Sciatic nerve (tissue), 1 donor: ENCODE results near the genes CST5 and DEFB123.

DNA sequence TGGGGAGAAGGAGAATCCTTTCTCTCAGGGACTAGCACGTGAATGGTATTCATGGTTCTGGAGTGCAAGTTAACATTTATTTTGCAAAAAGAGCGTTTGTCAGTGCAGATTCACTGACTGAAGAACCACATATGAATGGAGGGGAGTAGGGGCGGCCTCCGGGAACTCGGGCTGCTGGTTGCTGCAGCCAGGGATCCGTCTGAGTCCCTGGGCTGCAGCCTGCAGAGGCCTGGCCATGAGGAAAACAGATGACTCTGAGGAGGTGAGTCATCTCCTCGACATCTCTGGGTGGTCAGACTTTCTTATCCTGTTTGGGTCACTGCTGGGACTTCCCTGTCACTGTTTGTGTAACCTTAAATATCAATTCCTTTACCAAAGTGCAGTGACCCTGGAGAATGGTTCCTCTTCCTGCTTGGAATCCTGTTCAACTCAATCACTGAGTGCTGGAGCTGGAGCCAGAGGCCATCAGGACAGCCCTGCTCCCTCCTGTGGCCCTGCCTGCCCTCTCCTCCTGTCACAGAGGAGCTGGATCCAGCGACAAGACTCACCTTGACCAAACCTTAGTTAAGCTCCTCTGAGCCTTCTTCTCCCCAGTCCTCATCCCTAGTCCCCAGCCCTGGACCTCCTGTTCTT lies 4.4 kb upstream of the CST4 start:
- PRO-cap: no peak

- PRO-cap: no peak
Measured at GRCh38 chr20:23879532-23879847, at the start of gene CST5. TSS of gene CST5 (minus strand) at chr20:23879748.

DNA sequence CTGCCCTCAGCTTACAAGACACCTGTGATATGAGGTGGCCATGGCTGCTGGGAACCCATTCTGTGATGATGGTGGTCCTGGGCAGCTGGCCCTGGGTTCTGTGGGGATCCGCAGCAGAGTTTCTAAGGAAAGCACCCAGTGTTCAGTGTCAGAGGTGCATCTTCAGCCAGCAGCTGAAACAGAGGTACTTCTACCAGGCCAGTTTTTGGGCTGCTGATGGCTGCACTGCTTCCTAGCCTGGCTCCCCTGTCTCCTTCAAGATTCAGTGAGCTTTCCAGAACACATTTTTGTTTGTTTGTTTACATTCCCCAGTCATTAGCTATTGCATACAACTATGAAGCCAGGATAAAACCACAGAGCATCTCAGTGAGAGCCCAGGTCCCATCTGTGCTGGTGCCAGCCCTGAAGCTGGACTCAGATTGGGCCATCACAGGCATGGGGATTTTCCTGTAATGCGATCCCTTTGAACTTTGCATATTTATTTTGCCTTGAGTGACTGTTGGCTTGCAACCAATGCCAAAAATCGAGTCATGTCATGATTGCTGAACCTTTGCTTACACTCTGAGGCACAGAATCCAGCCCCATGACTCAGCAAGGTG lies 46.1 kb upstream of the GGTLC1 start:
- PRO-cap: no peak

- PRO-cap: no peak
Measured at GRCh38 chr20:24111769-24112303, 123.3 kb upstream of the GGTLC1 start.

DNA sequence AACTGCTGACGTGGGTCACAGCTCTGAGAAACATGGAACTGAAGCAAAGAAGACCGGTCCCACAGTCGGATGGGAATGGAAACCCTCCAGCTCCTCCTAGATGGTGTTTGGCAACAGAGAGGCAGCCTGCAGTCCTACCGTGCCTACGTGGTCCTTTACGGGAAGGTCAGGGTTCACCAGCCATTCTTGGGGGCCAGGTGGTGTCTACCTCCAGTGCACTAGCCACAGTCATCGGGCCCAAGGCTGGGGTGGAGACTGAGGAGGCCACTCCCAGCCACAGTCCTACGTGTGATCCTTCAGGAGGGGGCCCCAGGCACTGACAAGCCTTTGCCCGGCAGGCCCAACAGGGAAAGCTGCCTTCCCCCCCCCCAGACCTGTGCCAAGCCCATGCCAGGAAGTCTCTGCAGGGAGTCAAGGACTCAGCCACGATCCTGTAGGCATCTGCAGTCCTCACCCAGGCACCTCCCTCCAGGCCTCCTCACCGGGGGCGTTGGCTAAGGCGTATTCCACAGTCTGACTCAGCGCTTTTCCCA lies 203.1 kb upstream of the CST7 start:
- PRO-cap: no peak

DNA sequence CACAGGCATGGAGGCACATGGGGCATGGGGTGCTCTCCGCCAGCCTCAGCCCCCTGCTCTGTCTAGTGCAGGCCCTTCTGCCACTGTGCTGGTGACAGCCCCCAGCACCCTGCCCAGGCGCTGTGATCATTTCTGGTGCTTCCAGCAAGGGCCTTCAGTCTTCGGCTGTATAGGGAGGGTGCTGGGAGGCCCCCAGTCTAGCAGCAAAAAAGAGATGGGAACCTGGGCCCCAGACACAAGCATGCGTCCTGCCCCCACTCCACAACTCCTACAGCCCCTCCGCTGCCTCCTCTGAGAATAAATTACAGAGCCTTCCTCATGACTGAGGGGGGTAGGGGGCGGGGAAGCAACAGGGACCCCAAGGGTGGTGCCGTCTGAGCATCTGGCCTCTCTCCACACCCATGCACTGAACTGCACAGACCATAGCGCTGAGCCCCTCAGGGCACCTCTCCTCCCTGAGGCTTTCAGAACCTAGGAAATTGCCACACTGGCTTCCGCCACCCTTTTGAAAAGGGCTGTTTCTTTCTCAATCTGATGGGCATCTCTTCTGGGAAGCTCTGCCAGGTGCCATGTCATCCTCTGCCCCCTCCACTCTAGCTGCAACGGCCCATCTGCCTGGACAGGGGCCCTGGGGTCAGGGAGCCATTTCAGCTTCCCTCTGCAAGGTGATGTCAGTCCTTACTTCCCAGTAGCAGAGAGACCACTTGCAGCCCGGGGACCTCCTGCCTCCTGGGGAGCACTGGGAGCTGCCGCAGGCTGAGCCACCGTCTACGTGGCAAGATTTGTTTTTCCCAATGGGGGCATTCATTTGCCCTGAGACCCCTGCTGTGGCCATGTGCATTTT lies 2.5 kb downstream of the CST7 start:
- PRO-cap: no peak

DNA sequence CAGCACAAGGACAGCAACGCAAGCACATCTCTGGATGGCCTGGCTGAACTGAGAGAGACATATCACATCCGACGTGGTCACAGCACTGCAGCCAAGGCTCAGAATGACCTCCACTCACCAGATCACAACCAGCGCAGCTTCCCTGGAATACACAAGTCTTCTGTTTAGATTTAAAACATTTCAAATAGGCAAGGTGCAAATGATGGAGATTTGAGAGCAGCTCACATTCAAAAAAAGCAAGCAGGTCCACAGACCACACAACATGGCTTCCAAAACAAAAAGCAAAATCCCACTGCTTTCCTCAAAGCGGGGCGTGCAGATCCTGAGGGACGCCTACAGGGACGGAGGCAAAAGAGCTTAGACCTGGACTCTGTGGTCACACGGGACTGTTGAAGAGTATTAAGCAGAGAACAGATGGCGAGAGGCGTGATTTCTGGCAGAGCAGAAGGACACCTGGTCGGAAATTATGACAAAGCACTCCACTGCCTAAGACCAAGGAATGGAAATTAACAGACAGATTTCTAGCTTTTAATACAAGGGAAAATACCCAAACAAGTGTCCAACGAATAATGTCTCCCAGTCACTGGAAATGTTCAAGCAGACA lies 15.3 kb downstream of the CST7 start:
- PRO-cap: no peak

DNA sequence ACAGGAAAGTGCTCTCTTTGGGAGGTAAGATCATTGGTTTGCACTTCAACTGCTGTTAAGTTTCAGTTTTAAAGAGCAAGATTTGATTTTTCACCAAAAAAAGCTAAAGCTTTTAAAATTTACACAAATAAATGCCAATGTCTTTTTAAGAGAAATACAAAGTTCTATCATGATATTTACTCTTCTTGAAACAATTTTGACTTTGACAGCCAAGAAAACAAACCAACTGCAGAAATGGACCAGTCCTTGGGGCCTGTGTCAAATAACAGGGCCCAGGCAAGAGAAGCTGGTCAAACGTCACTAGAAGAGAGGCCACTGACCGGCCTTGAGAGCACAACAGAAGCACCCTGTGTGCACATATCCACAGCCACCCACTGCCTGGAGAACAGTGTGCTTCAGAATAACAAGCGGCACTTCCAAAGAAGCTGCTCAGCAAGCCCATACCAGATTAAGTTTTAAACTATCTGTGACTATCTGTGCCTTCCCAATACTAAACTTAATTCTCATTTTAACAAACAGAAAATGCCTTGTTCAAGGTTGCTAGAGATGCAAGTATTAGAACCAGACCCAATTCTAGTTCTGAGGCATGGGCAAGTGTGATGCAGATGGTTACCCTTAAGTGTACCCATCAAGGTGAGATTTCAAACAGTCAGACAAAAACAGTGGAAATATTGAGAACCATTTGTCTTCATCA lies 14.7 kb downstream of the APMAP start:
- PRO-cap: no peak

DNA sequence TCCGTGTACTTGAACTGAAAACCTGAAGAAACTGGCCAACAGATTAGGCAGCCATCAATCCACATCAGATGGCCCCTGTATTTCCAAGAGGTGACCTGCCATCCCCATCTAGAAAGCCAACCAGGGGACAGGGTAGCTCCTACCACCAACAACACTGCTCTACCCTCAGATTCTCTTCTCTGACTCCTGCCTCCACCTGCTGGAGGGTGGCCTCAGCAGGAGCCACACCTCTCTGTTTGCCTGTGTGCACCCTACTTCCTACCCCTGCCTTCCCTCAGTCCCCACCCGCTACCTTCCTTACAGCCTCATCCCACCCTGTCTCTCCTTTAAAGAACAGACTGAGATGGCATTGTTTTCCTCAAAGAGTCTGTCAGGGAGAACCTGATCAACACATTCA lies 1.6 kb downstream of the ENTPD6 start:
- PRO-cap: no peak

- PRO-cap: no peak
Measured at GRCh38 chr20:25246298-25246877, 1.5 kb upstream of the PYGB start.

- PRO-cap: no peak
Measured at GRCh38 chr20:25295247-25296176, 47.6 kb downstream of the PYGB start.

GRCh38 chr20:25390943-25391415 lies 344 bp upstream of the ABHD12 start:
- PRO-cap: bidirectional peak, plus-strand start at chr20:25391078, minus-strand start at chr20:25390815

GRCh38 chr20:25458266-25458808 lies 50.9 kb downstream of the GINS1 start:
- PRO-cap: no peak

DNA sequence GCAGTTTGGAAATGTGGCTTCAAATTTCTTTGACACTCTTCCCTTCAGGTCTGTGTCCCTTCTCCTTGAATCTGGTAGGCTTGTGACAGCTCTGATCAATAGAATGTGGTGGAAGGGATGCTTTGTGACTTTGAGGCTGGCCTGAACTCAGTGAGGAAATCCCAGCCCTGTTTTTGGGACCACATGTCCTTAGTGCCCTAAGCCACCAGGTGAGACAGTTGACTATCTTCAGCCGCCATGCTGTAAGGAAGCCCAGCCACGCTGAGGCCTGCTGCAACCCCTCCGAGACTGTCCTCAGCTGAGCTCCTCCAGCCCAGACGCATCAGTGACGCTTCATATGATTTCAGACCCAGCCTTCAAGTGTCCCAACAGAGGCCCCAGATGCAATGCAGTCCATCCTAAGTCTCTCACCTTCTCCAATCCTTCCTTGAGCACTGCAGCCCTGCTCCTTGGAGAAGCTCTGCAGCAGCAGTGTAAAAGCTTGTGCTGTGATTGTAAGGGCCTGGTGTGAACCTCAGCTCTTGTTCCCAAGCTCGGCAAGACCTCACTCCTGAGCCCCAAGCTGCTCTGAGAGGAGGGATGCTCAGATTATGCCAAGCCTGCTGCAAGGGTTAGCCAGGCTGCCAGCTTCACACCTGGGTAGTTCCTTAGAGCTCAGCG lies 76.2 kb downstream of the NINL start:
- PRO-cap: no peak

DNA sequence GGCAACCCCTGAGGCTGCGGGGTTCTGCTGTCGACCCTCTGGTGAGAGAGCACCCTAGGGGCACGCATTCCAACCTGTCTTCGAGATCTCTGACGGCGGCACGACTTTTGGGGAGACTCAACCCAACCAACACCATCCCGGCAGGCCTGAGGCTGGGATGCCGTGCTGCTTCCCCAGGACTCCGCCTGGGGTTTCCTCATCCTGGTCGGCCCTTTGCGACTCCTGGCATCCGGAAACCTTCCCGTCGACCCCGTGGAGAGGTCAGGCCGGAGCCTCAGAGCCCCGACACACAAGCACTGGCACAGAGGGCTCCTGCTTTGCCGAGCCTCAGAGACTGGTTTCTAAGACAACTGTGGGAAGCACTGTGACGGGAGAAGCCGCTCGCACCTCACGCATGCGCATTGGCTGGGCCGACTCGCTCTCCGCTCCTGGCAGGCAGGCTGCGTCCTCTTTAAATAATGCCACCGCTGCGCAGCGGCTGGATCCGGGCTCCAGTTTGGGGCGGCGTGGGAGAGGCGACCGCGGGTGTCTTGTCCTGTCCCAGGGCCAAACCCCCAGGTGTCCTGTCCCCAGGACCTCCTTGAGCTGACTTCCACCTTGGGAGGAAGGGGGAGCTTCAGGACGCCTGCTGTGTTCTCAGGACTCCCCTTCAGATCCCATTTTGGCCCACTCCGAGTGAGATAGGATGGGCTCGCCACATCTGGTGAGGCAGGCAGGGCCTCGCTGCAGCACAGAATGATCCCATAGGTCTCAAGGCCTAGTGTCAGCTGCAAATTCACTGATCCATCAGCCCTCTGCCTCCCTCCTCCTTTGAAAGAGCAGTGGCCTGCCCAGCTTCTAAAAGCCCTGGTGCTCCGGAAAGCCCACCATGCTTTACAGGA lies 169.1 kb upstream of the ZNF337 start:
- PRO-cap: bidirectional peak, plus-strand start at position 494 of the sequence, minus-strand start at position 194 of the sequence

- PRO-cap: no peak
Measured at GRCh38 chr20:29873853-29874271, 1383.6 kb upstream of the DEFB115 start.

DNA sequence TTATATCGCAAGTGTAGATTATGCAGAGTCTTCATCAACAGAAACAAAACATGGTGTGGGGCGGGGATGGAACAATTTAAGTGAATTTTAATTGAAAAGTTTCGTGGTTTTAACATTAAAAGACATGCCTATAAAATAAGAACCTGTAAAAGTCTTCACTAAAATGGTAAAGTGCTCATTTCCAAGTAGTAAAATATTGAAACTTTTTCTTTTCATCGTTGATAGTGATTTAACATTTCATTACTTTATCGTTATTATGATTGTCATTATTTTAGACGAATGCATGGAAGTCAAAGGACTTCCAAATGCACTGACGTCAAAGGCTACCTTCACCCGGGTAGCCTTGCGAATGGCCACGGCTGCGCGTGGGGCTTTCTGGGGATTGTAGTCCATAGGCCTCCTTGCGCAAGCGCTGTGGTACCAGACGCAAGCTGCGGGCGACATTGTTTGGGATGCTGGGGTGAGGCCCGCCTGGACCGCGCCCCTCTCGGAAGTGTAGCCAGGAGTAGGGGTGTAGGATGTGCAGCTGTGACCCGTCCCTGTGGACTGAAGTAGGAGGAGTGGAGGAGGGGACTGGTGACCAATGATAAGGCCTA lies 720.2 kb upstream of the DEFB115 start:
- PRO-cap: unidirectional peak, plus-strand start at position 423 of the sequence

DNA sequence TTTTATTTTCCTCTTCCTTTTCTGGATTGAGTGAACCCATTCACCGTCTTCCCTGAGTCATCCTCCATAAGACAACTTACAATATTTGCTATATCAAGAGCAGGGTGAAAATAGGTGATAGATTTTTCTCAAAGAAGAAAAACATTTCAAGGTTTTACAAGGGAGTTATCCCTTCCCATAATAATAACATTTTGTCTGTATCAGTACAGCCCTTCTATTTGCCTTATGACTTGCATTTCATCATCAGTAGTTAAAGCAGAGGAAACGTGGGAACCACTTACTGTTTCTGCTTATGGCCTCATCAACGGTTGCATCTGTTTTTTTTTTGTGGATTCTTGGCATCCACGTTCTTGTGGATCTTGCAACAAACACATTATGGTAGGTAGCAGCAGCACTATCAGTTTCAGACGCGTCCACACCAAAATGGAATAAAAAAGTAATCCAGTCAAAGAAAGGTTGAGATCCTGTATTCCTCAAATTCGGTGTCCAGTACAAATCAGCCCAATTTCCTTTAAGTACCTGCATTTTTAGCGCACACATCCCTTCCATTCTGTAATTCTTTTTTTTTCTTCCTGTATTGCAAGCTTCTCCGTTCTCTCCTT lies 678.3 kb upstream of the DEFB115 start:
- PRO-cap: no peak

- PRO-cap: no peak
Measured at GRCh38 chr20:31440419-31440858, at the start of gene DEFB123. TSS of gene DEFB123 (plus strand) at chr20:31440632.

- PRO-cap: no peak
Measured at GRCh38 chr20:31560529-31561770, 13.8 kb downstream of the MCTS2 start.